BE2C (cell line): ENCODE data around the genes IFNW1, IFNA10, IFNA14, IFNA5 and IZUMO3.

GRCh38 chr9:17073647-17074047, 61.2 kb upstream of the CNTLN start:
- RRBS, result no CpG with 5 or more reads among the region's 9 CpGs

- RRBS, result no CpG with 5 or more reads among the region's 2 CpGs
These were observed 95.8 kb downstream of the CNTLN start for GRCh38 chr9:17230643-17231123.

DNA sequence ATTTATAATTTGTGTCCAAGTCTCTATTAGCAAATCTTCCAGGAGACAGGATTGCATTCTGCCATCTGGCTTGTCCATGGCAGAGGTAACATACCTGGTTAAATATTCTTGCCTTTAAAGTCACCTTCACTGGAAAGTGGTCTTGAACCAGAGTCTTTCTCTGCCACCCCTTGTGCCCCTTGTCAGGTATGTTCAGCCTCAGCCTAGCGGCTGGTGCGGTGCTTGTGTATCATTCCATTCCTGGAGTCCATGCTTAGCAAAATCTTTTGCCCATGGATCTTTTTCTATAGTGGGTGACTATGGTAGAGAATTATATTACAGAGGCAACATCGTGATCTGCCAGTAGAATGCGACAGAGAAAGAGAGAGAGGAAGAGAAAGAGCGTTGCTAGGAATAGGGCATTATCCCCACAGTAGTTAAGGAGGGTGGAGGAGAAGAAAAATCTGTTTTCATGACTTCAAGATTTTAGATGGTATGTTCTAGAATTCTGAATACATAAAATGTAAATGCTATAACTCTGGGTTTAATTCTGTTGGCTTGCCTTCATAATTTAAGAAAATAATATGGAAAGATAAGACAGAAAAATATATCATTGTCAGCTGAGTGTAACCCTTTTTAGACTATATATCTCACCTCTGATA, 42.1 kb upstream of the SH3GL2 start:
- RRBS, result no CpG with 5 or more reads among the region's 5 CpGs

DNA sequence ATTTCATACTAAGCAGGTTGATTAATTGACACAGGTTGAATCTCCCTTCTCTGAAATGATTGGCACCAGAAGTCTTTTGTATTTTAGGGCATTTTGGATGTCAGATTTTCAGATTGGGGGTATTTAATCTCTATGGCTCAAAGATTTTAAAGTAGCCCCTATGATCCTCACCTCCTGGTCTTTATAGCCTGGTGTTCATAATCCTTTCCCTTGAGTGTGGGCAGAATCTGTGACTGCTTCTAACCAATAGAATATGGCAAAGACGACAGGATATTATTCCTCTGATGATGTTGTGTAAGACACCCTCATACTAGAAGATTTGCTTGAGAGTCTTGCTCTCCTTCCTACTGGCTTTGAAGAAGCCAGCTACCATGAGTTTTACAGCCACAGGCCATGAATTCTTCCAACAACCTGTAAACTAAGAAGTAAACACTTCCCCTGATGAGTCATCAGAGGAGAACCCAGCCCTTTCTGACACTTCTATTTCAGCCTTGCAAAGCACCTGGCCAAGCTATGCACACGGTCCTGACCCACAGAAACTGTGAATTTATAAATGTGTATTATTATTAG, 288.9 kb upstream of the ADAMTSL1 start:
- RRBS, result no CpG with 5 or more reads among the region's 2 CpGs

DNA sequence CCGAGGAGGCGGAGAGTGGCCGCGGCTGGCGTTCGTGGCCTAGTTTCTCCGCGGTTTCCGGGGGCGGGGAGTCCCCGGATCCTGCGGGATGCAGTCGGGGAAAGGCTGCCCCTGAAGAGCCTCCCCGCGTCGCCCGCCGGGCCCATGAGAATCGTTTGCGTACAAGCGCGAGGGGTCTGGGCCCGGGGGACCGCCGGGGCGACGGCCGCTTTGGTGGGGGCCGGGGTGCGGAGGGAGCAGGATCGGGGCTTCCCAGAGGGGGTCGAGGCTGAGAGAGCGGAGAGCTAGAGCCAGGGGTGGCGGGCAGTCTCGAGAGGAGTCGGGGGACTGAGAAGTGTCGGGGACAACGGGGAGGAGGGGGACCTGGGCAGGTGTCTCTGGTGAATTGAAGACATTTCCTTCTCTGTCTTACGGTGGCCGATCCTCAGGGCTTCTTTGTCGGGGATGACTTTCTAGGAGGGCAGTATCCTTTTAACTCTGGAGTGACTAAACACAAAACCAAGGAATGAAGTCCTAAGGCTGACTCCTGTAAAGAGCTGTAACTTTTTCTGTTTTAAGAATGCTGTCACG, 564 bp downstream of the DENND4C start:
- RRBS, result under 1% methylated on average over 18 of the region's 42 CpGs

- RRBS, result no CpG with 5 or more reads among the region's 9 CpGs
These were observed 22.6 kb downstream of the ACER2 start for GRCh38 chr9:19431331-19431786.

DNA sequence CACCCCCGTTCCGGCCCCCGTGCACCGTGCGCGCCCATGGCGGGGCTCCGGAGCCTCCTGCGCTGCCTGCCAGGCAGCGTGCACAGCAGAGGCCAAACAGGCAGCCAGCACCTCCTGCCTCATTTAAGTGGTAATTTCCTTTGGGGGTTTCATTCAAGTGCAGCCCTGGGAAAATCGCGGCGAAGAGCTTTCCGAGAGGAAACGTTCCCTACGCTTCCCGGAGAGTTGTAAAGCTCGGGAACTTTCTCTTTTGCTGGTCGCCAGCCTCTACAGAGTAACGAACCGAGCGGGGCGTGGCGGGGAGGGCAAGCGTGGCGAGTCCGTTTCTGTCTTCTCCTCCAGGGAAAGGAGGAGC, 145.6 kb upstream of the SLC24A2 start:
- RRBS, result 91% methylated on average over 8 of the region's 27 CpGs

- RRBS, result no CpG with 5 or more reads among the region's 2 CpGs
These were observed 244.8 kb upstream of the SLC24A2 start for GRCh38 chr9:20033423-20034155.

DNA sequence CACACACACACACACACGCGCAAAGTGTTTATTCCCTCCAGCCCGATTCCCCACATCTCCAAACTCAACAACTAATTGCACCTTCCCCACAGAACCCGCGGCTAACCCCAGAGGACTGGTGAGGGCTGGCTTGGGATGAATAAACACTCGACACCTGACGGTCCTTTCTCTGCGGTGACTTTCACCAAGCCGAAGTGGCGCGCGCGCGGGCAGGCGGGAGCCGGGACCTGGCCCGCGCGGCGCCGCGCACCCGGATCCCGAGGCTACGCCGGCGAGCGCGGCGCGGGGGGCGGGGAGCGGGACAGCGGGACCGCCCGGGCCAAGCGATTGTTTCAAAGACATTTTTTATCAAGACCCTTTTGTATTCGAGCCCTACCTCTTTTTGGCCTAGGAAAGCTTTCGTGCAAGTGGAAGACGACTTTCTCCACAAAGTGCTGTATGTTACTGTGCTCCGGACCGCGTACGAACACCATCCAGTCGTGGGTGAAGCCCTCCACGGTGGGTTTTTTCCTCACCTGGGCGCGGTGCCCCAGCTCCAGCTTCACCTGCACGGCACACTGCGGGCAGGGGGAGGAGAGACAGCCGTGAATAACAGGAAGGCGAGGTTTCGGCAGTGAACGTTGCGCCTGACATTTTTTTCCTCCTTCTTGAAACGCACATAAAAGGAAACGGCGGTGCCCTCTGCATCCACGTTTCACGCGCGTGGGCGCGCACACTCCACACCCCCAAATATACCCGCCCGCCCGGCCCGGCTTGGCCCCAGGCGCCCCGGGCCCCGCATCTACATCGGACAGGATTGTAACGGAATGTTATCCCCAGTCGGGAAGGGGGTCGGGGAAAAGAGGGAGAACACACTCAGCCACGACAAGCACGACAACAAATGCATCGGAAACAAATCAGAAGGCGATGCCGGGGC, 1.8 kb downstream of the MLLT3 start:
- RRBS, result 36% methylated on average over 11 of the region's 80 CpGs

DNA sequence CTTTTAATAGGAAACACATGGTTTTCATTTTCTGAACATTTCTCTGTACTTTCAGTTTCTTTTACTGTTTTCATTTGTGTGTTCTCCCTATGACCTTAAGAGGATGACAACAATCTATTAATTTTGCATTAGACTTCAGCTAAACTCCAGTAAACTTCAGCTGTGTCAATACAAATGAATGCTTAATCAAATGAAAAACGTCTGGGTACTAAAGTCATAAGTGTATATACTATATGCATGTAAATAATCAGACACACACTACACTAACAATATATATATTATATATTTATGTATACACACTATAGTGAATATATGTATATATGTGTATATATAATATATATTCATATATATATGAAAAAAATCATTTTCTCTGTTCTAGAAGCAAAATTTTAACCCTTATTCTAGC, at the start of gene IFNW1:
Gene IFNW1 (minus strand): TSS at position 171 of the 406 bp plus-strand sequence.
- RRBS, result no CpG with 5 or more reads among the region's 1 CpG

DNA sequence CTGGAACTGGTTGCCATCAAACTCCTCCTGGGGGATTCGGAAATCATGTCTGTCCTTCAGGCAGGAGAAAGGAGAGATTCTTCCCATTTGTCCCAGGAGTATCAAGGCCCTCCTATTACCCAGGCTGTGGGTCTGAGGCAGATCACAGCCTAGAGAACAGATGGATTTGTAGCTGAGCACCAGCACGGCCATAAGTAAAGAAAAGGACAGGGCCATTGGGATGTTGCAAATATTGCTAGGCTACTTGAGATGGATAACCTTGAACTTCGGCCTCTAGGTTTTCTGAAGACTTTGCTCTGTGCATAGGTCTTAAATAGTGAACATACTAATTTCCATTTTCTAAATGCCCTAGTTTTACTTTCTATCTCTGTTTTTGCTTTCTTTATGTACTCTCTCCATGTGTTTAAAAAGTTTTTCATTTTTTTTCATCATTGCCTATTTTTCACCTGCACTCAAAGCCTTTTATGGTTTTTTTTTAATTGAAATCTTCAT, at the start of gene IFNA10:
Gene IFNA10 (minus strand): TSS at position 262 of the 492 bp plus-strand sequence.
- RRBS, result no CpG with 5 or more reads among the region's 3 CpGs

DNA sequence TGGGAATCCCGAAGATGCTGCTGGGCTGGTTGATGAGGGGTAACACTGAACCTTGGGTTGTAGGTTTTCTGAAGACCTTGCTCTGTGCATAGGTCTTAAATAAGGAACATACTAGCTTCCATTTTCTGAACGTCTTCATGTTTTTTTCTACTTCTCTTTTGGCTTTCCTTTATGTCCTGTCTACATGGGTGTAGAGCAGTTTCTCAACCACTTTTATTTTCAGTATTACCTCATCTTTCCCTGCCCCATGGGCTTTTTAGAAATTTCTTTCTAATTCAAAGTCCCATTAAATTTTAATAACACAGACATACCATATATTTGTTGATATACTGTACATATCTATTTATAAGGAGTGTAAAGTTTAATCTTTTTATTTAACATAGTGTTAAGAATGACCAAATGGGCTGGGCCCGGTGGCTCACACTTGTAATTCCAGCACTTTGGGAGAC, at the start of gene IFNA14:
Gene IFNA14 (minus strand): TSS at position 70 of the 449 bp plus-strand sequence.
- RRBS, result no CpG with 5 or more reads among the region's 3 CpGs

DNA sequence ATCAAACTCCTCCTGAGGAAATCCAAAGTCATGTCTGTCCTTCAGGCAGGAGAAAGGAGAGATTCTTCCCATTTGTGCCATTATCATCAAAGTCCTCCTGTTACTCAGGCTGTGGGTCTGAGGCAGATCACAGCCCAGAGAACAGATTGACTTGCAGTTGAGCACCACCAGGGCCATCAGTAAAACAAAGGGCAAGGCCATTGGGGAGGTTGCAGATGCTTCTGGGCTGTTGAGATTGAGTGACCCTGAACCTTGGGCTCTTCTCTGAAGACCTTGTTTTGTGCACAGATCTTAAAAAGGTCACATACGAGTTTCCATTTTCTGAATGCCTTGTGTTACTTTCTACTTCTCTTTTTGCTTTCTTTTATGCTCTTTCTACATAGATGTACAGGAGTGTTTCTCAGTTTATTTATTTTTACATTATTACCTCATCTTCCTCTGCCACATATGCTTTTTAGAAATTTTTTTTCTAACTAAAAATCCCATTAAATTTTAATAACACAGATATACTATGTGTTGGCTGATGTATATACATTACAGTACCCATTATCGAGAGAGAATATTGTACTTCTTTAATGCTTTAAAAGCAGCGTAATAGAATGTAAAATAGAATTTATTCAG, at the start of gene IFNA5:
Gene IFNA5 (minus strand): TSS at position 258 of the 621 bp plus-strand sequence.
- RRBS, result no CpG with 5 or more reads among the region's 3 CpGs

GRCh38 chr9:21854417-21855477, 52.3 kb downstream of the MTAP start:
- RRBS, result 90% methylated on average over 3 of the region's 16 CpGs

- RRBS, result 67% methylated on average over 8 of the region's 32 CpGs
These were observed 9.6 kb downstream of the CDKN2A start for GRCh38 chr9:21964973-21965491.

DNA sequence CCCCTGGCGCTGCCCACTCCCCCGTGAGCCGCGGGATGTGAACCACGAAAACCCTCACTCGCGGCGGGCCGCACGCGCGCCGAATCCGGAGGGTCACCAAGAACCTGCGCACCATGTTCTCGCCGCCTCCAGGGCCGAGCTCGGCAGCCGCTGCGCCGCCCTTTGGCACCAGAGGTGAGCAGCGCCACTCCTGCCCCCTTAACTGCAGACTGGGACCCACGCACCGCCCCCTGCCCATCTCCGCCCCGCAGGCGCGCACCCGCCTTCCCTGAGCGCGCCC, 14.9 kb downstream of the CDKN2B start:
- RRBS, result no CpG with 5 or more reads among the region's 32 CpGs

- RRBS, result no CpG with 5 or more reads among the region's 2 CpGs
These were observed 41.9 kb upstream of the CDKN2B start for GRCh38 chr9:22050978-22051341.

- RRBS, result no CpG with 5 or more reads among the region's 3 CpGs
These were observed 207.6 kb upstream of the DMRTA1 start for GRCh38 chr9:22239065-22239399.

GRCh38 chr9:24202038-24202325, 343.7 kb downstream of the IZUMO3 start:
- RRBS, result no CpG with 5 or more reads among the region's 3 CpGs

DNA sequence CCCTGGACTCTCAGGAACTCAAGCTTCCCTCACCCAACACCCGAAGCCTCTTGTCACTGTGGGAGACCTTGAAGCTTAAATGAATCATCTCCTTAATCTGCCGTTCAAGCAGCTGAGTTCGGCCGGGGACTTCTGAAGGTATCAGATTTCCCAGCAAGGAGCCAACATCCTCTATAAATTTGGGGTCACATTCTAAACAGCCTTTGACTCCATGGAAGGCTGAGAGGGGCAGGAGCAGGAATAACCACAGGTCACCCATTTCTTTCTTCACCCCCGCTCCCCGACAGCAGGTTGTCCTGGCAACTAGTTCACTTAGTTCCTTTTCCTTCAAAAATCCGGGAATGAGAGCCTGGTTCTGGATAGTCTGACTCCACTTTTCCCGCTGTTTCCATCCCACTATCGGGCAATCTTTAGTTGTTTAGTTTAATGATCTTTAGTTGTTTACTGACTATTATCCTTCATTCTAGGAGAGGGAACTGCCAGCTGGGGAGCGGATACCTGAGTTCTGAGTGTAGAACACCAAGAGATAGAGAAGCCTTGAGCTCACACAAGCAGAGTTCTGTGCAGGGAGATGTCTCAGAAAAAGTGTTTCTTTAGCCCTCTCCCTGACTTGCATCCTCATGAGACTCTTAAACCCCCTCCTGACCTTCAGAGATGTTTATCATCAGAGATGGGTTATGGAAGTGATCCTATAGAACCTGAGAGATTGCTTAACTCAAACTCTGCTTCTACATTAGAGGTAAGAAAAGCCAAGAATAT, at the start of gene IZUMO3:
Gene IZUMO3 (minus strand): TSS at position 507 of the 759 bp plus-strand sequence.
- RRBS, result no CpG with 5 or more reads among the region's 10 CpGs